Breast epithelium (tissue), 2 donors: Measurements from ENCODE around the genes GAGE12D, GAGE2A, NUDT11, KDM5C and HSD17B10.

- PRO-cap, result no peak
- RAMPAGE, long total RNA, 2 experiments, result no peak in any of the 2 experiments
Measured at GRCh38 chrX:49541328-49541802, at the start of gene GAGE12D. Gene GAGE12D (plus strand): TSS chrX:49541733.

- PRO-cap, result no peak
- RAMPAGE, long total RNA, 2 experiments, result no peak in any of the 2 experiments
Measured at GRCh38 chrX:49589121-49589654, at the start of gene GAGE2A. Gene GAGE2A (plus strand): TSS chrX:49589496.

DNA sequence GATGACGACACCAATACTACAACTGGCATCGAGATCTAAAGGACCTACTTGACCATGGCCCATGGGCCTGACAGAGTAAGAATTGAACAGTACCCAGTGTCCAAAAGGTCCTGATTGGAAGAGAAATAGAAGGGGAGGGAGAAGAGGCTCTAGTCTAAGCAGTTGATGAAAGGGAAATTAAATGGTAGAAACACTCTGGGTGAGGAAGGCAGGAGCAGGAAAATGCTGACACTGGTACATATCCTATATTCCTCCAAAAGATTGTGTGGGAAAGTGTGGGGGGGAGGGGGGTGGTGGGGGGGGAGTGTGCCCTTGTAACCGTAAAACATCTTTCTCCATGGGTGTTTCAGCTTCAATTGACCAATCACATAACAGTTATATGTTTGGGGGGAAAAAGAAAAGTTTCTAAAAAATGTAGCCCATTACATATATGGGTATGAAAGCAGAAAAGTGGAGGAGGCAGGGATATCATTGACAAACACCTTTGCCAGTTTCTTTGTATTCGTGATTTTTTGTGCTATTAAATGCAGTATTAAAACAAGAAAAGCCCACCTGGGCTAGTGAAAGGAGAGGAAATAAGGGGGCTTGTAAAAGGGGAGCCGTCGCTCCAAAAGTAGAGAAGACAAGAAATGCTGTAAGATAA lies 2.5 kb downstream of the USP27X start:
- PRO-cap, result no peak
- RAMPAGE, long total RNA, 2 experiments, result no peak in any of the 2 experiments

DNA sequence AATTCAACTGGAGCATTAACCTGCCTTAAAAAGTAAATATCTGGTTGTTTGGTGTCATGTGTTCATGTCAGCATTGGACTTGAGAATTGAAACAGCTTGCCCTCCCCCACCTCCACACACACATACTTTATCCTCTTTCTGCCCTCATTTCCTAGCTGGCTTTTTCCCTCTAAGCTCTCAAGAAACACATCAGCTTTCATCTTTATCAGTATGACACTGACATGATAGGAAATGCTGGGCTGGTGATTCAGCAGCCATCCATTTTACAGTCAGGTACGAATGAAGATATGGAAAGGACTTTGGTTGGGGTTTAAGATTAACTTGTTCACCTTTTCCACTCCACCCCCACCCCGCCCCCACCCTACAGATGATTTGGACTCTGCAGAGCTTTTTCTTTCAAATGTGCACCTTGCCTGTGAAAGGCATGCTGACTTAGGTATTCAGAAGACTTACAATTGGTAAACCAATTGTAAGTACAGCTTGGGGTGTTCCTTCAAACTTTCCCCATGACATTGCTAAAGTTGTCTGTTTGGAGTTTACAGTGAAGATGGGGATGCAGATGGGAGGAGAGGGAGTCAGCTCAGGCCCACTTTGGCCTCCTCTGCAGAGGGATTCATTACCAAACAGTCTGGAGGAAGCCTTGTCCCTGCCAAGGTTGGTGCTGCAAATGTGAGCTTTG lies 132.5 kb downstream of the AKAP4 start:
- PRO-cap, result no peak
- RAMPAGE, long total RNA, 2 experiments, result no peak in any of the 2 experiments

DNA sequence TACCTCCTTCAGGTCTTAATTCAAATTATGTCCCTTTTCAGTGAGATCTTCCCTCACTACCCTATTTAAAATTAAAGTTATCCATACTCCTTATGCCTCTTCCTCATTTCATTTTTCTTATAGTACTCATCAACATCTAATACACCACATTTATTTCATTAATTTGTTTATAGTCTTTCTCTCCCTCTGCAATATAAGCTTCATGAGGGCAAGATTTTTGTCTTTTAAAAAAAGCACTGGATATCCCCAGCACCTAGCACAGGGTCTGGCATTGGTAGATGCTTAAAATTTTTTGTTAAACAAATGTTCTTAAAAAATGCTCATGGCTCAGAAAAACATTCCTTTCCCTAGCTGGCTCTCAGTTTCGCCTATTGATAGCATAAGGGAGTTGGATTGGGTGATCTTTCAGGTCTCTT lies 94.4 kb upstream of the DGKK start:
- PRO-cap, result no peak
- RAMPAGE, long total RNA, 2 experiments, result no peak in any of the 2 experiments

- PRO-cap, result no peak
- RAMPAGE, long total RNA, 2 experiments, result no peak in any of the 2 experiments
Measured at GRCh38 chrX:50634160-50634693, 163.6 kb upstream of the DGKK start.

DNA sequence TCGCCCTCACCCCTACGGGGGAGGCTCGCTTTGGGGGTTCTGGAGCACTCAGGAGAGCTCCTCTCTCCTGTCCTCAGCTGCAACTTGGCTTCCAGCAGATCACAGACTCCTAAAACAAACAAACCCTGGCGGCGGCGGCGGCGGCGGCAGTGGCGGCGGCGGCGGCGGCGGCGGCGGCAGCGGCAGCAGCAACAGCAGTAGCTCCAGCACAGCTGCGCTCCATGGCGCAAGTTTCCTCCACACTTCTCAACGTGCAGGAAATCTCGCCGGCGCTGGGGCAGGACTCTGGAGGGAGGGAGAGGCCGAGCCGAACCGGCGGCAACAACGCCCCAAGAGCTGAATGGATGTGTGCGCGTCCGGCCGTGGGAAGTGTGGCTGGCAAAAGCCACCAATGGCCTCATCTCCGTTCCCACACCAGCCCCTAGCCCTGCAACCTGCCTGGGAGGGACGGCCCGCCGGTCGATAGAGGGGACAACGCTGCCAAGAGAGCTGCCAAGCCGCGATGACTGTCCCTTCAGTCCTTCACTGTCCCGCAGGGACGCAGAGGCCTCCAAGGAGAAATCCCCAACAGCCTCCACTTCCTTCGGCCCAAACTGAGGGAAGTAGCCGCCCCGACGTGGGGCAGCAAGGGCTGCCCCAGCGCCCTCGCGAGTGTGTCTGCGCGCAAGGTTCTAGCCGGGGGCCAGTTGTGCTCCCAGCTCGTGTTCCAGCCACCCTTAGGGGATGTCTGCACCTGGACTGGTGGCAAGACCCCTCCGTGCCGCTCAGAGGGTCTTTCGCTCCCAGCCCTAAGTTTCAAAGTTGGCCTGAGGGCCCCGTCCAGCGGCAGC lies 769 bp downstream of the SHROOM4 start:
- PRO-cap, result no peak
- RAMPAGE, long total RNA, 2 experiments, result no peak in any of the 2 experiments

- PRO-cap, result no peak
- RAMPAGE, long total RNA, 2 experiments, result no peak in any of the 2 experiments
Measured at GRCh38 chrX:50890228-50890670, 20.3 kb upstream of the BMP15 start.

- PRO-cap, result unidirectional peak, plus-strand start at chrX:51496687
- RAMPAGE, long total RNA, 2 experiments, result start-site peak on the minus strand in 1 of 2 experiments, at chrX:51496544-51496596 at its widest, 26 reads per replicate
Measured at GRCh38 chrX:51496072-51496778, at the start of gene NUDT11. Gene NUDT11 (minus strand): TSS chrX:51496592.

DNA sequence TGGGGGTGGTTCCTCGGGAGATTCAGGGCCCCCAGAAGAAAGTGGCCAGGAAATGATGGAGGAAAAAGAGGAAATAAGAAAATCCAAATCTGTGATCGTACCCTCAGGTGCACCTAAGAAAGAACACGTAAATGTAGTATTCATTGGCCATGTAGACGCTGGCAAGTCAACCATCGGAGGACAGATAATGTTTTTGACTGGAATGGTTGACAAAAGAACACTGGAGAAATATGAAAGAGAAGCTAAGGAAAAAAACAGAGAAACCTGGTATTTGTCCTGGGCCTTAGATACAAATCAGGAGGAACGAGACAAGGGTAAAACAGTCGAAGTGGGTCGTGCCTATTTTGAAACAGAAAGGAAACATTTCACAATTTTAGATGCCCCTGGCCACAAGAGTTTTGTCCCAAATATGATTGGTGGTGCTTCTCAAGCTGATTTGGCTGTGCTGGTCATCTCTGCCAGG lies 898 bp downstream of the GSPT2 start:
- PRO-cap, result no peak
- RAMPAGE, long total RNA, 2 experiments, result no peak in any of the 2 experiments

- PRO-cap, result no peak
- RAMPAGE, long total RNA, 2 experiments, result no peak in any of the 2 experiments
Measured at GRCh38 chrX:51895043-51895491, 1.6 kb downstream of the MAGED1 start.

DNA sequence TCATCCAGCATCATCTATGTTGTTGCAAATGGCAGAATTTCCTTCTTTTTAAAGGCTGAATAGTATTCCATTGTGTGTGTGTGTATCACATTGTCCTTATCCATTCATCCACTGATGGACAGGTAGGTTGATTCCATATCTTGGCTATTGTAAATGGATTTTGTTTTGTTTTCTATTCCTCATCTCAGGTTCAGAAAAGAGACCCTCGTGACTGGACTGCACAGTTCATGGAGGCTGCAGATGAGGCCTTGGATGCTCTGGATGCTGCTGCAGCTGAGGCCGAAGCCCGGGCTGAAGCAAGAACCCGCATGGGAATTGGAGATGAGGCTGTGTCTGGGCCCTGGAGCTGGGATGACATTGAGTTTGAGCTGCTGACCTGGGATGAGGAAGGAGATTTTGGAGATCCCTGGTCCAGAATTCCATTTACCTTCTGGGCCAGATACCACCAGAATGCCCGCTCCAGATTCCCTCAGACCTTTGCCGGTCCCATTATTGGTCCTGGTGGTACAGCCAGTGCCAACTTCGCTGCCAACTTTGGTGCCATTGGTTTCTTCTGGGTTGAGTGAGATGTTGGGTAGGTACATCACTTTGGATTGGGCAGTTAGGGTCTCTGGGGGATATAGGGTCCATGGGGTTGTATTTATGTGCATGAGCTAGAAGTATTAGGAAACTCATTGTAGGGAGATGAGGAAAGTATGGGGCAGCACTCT lies 8.1 kb downstream of the MAGED1 start:
- PRO-cap, result no peak
- RAMPAGE, long total RNA, 2 experiments, result no peak in any of the 2 experiments

DNA sequence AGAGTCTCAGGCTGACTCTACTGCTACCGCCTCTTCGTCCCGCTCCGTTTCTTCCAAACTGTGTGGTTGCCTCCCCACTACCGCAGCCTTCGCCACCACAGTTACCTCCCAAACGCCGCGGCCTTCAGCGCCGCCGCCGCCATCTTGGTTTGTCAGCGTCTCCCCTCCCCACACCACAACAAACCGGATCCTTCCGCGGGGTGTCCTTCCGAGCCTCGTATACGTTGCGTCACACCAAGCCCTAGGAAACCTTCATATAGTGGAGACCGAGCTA lies at the start of gene KDM5C:
Gene KDM5C (minus strand): TSS at position 154 of the 274 bp plus-strand sequence.
- PRO-cap, result bidirectional peak, plus-strand start outside the sequence, minus-strand start at position 154 of the sequence
- RAMPAGE, long total RNA, 2 experiments, result start-site peak on the minus strand in 2 of 2 experiments, centred at positions 151 to 153 of the sequence, 257 to 899 reads per replicate

- PRO-cap, result no peak
- RAMPAGE, long total RNA, 2 experiments, result no peak in any of the 2 experiments
Measured at GRCh38 chrX:53256512-53257309, 31.7 kb upstream of the KDM5C start.

- PRO-cap, result no peak
- RAMPAGE, long total RNA, 2 experiments, result no peak in any of the 2 experiments
Measured at GRCh38 chrX:53306671-53307067, 14.5 kb downstream of the IQSEC2 start.

DNA sequence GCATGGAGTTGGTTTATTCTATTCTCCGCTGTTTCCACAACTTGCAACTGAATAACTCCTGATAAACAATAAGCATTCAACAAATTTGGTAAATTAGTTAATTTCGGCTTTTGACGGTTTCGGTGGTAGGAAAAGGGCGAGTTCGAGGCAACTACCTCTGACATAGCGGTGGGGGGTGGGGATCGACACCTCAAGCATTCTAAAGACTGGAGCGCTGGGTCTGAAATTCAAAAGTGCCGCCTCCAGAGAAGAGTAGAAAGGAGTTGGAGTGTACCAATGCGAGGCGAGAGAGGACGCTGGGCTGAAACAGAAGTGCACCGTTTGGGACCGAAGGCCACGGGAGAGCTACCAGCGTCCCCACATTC lies 732 bp downstream of the SMC1A start:
- PRO-cap, result no peak
- RAMPAGE, long total RNA, 2 experiments, result no peak in any of the 2 experiments

GRCh38 chrX:53423085-53423685 lies 512 bp downstream of the RIBC1 start:
- PRO-cap, result no peak
- RAMPAGE, long total RNA, 2 experiments, result no peak in any of the 2 experiments

DNA sequence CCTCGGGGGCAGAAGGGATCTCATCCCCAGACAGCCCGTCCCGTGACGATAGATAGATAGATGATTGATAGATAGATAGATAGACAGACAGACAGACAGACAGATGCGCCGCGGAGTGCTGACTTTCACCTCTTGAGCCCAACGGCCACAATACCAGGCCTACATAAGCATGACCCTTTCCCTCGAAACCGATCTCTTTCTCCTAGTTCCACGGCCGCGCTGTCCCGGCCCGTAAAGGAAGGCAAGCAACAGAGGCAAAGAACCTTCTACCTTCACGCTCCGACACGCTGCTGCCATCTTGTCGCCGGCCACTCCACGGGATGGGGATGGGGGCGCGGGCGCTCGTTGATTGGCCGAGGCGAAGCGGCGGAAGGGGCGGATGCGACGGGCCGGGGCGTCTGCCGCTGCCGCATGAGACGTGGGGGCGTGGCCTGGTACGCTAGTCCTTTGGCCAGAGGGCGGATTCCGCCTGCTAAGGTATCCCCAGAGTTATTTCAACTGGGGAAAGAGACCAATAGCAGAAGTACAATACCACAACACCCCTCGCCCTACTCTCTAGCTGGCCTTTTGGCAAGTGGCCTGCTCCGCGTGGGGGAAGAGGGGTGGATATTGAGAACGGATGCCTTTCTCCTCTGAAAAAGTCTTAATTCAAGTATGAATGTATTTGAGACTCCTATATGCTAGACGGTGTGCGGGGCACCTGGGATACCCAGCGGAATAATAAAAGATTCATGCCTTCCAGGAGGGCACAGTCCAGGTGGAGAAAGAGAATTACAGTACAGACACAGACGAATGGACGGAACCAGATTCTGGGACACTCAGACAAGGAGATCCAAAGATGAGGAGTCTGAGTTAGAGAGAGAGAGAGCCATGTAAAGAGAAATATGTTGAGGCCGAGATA lies at the start of gene HSD17B10:
Gene HSD17B10 (minus strand): TSS at position 322 of the 901 bp plus-strand sequence.
- PRO-cap, result unidirectional peak, minus-strand start at position 322 of the sequence
- RAMPAGE, long total RNA, 2 experiments, result start-site peak on the minus strand in 2 of 2 experiments, centred at positions 321 to 325 of the sequence, 60 to 267 reads per replicate

DNA sequence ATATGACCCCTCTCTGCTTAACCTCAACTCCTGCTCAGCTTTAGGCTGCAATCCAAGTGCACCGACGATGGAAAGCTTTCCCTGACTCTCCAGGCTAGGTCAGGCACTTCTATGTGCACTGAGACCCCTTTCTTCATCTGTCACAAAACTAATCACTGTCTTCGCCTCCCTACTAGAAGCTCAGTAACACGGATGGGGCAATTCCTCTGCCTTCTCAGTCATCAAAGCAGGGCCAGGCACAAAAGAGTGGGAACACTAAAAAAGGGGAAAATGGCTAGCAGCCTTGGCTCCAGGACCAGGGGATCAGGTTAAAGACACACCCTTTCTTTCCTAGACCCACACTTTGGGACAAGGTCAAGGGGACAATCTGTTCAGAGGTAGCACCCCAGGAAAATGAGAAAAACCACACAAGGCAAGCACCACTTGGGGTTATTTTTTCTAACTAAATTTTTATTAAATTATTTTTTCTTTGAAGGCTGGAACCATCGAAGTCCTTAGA lies 97.6 kb upstream of the HSD17B10 start:
- PRO-cap, result no peak
- RAMPAGE, long total RNA, 2 experiments, result no peak in any of the 2 experiments

DNA sequence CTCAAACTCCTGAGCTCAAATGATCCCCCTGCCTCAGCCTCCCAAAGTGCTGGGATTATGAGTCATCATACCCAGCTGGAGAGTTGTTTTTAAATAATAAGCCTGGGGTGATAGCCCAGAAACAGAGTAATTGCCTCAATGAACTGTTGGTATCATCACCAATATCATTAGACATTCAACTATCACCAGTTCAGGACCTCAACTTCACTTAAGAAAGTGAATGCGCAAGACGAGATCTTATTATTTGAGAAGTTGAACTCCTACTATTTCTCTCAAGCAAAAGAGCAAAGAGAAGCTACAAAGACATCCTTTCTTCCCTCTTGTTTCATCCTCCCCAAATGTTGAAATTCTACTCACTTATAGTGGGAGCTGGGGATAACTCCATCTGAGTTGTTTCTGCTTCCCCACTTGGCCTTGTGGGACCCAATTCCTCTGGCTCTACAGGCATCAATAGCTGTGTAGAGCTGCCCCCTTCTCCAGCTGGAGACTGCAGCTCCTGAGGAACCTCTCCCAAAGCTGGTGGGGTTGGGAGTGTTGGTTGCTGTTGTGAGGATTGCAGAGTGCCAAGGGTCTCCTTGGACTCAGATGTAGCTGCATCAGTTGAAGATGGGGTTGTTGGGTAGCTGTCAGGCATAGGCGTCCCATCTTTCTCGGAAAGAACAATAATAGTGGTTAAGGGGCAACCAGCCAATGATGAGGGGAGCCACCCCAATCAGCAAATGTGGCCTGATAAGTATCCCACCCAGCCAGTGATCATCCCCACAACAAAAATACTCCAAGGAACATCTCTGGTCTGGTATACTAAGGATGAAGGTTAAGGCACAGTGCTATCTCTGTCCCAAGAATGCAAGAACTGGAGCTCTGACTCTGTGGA lies 120.3 kb upstream of the HSD17B10 start:
- PRO-cap, result no peak
- RAMPAGE, long total RNA, 2 experiments, result no peak in any of the 2 experiments